Diencephalon (tissue), 2 donors: ENCODE data around the genes KRT81, KRT75, KRT6C, KRT3 and KRT79.

GRCh38 chr12:52291247-52291749, at the start of gene KRT81:
Gene KRT81, minus strand, starts transcription at chr12:52291534.
- RAMPAGE, long total RNA: no peak

- RAMPAGE, long total RNA: no peak
These were observed 21.6 kb downstream of the KRT85 start for GRCh38 chr12:52345608-52346189.

DNA sequence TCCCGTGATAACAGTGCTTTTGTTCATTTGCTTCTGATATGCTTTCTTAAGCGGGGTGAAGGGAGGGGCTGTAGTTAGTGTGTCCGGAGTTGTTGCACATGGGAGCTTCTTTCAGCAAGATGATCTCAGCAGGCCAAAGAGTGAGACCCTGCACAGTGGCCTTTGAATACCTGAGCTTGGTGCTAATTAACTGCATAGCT, 17.9 kb downstream of the KRT85 start:
- RAMPAGE, long total RNA: no peak

GRCh38 chr12:52434154-52434565, at the start of gene KRT75:
Gene KRT75, minus strand, starts transcription at chr12:52434371.
- RAMPAGE, long total RNA: no peak

DNA sequence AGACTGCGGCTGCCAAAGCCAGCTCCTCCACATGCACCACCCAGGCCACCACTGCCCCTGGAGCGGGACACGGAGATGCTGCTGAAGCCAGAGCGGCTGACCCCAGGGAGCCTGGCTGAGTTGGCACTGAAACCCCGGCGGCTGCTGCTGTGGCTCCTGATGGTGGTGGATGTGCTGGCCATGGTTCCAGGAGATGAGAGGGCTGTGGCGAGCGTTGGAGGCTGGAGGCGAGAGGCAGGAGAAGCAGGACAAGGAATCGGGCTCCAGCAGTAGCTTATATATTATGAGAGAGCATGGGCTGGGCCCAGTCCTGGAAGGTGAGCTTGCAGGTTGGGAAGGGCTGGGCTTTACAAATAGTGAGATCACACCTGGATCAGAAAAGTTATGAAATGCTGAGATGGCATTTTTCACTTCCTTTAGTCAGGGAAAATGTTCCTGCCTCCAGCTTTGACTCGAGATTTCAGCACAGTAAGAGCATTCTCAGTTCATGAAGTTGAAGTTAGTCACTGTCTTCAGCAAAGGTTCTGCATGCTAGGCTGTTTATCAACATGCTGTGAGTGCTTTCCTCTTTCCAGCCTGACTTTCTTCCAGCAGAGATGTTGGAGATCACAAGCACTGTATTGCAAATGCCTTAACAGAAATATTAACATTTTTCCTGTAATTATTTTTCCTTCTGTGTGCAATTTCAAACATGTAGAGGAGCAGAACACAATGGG, at the start of gene KRT6C:
Gene KRT6C, minus strand, starts transcription at position 250 of the 716 bp plus-strand sequence.
- RAMPAGE, long total RNA: no peak

DNA sequence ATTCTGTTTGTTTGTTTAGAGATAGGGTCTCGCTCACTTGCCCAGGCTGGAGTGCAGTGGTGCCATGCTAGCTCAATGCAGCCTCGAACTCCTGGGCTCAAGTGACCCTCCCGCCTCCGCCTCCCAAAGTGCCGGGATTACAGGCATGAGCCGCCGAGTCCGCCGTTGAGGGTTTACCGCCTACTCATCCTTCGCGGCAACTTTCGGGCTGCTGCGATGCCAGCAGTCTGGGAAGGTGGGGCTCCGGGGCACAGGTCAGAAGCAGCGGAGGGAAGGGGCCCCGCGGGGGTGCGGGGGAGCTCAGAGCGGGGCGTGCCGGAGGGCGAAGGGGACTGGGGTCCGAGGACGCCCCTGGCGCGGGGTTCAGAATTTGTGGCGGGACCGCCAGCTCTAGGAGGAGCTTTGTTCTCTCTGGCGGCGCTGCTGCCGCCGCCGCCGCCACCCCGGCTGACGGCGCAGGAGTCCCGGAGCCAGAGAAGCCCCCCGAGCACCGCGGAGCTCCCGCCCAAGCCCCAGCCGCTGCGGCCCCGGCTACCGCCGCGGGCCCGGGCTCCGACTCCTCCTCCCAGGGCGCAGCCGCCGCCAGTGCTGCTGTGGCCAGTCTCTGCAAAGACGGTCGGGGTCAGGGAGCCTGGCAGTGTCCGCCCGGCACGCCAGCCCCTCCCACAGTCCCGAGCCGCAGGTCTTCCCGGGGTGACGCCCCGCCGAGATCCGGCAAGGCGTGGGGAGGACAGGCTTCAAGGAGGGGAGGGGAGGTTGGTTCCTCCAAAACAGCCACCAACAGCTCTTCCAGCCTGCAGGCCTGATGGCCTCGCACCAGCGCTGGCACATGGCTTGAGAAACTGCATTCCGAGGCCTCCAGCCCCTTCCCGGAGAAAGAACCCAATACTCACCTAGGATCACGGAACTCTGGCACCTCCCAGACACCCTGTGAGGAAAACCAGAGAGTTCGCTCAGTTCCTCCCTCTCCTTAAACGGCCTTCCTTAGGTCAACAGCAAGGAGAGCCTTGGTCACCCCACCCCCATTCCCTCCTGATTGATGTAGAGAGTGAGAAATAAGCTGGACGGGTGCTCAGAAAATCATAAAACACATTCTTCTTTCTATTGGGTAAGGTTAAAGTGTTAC, 11.0 kb upstream of the KRT77 start:
- RAMPAGE, long total RNA: no peak

- RAMPAGE, long total RNA: no peak
These were observed at the start of gene KRT3 for GRCh38 chr12:52795976-52796342. Gene KRT3, minus strand, starts transcription at chr12:52796117.

DNA sequence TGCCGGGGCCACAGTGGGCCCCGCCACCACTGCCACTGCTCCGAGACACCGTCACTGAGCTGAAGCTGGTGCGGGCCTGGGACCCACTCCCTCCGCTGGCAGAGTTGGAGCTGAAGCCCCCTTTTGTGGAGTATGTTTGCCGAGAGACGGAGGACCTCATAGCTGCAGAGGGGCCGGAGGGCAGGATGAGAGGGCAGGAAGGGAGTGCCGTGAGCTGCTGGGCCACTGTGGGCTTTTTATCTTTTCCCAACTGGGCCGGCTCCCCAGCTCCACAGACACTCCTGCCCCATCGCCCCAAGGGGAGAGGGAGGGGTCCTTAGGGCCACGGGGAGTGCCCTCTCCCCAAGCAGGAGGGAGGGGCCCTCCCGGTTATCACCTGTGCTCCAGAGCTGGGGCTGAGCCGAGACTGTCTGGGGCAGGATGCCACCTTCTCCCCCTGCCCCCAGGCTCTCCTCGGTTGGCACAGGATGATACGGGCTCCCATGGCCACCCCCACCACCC, at the start of gene KRT79:
Gene KRT79, minus strand, starts transcription at position 211 of the 501 bp plus-strand sequence.
- RAMPAGE, long total RNA: no peak

DNA sequence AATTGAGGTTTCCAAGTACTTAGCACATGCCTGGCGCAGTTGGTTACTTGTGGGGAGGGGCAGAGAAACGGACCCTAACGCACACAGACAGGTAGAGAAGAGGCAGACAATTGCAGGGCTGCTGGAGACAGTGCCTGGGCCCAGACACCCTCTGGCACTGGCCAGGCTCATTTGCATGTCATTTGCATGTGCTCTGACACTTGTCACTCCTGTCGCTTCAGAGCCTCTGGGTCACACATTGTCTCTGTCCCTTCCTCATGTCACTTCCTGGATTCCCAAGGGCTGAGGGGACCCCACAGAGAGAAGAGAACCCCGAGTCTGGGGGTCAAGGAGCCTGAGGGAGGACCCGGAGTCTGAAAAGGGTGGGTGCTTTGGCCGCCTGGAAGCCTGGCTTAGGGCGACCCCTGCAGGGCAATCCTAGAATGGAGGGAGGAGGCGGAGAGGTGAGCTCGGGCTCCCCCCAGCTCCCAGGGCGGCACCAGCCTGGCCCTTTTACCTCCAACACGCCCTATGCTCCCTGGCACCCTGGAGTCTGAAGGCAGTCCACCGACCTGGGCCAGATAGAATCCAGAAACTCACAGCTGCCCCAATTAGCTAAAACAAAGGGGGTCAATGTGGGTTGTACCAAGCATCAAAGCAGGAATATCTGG, 21.6 kb upstream of the KRT78 start:
- RAMPAGE, long total RNA: no peak

DNA sequence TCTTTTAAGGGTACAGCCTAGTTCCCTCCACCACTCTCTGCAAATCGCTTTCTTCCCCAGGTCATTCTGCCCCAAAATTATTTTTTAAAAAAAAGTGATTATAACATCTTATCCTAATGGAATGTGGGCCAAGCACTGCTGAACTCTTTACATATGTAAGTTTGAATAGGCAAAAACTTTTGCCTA, 1.9 kb downstream of the KRT8 start:
- RAMPAGE, long total RNA: no peak

DNA sequence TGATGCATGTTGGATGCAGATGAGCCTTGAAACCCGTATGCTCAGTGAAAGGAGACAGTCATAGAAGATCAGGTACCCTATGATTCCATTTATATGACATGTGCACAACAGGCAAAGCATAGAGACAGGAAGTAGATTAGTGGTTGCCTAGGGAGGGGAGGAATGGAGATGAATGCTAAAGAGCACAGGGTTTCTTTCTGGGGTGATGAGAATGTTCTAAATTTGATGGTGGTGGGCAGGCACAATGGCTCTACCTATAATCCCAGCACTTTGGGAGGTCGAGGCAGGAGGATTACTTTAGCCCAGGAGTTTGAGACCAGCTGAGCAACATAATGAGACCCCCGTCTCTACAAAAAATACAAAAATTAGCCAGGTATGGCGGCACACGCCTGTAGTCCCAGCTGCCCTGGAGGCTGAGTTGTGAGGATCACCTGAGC, 3.6 kb upstream of the KRT8 start:
- RAMPAGE, long total RNA: no peak

- RAMPAGE, long total RNA: no peak
These were observed 9.8 kb upstream of the KRT8 start for GRCh38 chr12:52914670-52915072.

- RAMPAGE, long total RNA: no peak
These were observed 20.3 kb upstream of the KRT8 start for GRCh38 chr12:52924990-52925749.

- RAMPAGE, long total RNA: no peak
These were observed 13.2 kb upstream of the EIF4B start for GRCh38 chr12:52992958-52993524.

DNA sequence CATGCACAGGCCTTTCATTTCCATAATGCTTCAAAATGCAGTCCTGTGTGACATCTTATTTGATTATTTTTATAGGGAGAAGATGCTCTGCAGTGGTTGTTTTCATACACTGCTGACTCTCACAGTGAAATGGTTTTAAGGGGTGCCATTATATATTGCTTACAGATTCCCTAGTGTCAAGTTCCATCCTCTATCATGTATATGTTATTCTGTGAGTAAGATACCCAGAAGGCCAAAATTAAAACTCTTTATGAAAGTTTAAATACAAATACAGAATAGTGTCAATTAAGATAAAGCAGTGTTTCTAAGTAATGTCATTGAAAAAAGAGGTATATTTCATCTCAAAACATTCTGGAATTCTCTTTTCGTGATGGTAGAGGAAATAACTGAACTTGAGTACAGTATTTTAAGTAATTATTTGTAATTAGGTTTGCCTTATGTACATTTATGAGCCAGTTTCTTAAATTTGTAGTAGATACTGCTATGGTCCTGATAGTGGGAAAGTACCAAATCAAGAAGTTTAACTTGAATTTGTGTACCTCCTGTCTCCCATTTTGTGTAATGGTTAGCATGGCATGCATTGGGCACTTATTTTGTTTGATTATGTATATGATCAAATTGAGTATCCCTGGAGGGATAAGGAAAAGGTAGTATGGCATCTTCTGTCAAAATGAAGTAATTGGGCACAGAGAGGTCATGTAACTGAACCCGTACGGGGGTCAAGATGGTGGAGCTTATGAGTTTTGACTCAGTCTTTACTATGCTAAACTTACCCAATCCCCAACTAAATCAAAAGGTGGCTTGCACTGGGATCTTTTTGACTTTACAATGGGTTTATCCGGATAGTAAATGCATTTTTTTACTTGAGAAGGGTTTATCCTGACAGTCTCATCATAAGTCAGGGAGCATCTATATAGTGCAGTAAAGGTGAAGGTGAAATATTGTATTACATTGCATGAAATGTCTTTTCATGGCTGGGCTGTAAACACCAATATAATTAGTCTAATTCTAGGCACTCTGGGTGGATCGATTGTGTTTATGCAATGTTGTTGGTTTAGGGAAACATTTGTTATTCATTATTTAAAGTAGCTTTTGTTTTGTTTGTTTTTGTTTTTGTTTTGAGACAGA, 3.7 kb downstream of the EIF4B start:
- RAMPAGE, long total RNA: no peak

DNA sequence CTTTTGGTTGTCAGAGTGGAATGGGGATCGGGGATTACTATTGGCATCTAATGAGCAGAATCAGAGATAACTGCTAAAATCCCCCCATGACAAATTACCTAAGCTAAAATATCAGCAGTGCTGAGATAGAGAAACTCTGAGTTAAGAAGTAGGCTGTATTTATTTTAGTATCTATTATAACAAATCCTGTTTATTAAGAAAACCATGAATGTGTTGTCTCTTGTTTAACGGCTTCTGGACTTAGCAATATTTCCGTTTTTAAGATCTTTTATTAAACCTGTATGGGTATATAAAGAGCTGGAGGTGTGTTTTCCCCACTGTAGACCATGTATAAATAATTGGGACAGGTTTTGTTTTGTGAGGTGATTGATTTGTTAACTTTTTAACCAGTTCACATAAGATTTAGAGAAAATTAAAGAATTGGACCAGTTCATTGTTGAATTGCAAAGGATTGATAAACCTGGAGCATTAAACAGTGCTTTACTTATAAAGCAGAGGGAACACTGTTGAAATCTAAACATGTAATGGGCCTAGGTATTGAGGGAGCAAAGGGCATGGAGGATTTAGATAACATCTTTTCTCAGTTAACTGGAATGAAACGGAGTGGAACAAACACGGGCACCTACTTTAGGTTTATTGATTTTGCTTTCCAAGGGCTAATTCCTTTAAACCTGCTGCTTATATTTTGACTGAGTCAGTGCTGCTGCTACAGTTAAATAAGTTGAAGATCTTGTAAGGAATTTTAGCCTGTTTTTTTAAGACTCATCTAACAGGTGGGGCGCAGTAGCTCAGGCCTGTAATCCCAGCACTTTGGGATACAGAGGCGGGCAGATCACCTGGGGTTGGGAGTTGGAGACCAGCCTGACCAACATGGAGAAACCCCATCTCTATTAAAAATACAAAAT, 5.5 kb downstream of the EIF4B start:
- RAMPAGE, long total RNA: no peak

DNA sequence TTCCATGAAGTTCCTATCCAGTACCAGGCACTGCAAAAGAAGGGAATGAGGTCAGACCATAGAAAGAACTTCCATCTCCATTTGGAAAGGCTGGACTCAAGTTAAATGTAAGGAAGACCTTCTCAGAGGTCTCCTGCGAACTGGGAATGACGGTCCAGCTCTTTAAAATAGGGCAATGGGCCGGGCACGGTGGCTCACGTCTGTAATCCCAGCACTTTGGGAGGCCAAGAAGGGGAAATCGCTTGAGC, 3.9 kb upstream of the TNS2 start:
- RAMPAGE, long total RNA: no peak

- RAMPAGE, long total RNA: start-site peak on the minus strand at chr12:53046950-53047192, 10 and 19 reads in 2 replicates
These were observed 3.0 kb upstream of the TNS2 start for GRCh38 chr12:53046648-53047533.

GRCh38 chr12:53061309-53062446, 11.8 kb downstream of the TNS2 start:
- RAMPAGE, long total RNA: no peak

GRCh38 chr12:53065612-53065901, 13.6 kb downstream of the SPRYD3 start:
- RAMPAGE, long total RNA: no peak